SJSA1 (cell line): ENCODE measurements around the genes ADISSP, CENPB, CDC25B and PANK2.

DNA sequence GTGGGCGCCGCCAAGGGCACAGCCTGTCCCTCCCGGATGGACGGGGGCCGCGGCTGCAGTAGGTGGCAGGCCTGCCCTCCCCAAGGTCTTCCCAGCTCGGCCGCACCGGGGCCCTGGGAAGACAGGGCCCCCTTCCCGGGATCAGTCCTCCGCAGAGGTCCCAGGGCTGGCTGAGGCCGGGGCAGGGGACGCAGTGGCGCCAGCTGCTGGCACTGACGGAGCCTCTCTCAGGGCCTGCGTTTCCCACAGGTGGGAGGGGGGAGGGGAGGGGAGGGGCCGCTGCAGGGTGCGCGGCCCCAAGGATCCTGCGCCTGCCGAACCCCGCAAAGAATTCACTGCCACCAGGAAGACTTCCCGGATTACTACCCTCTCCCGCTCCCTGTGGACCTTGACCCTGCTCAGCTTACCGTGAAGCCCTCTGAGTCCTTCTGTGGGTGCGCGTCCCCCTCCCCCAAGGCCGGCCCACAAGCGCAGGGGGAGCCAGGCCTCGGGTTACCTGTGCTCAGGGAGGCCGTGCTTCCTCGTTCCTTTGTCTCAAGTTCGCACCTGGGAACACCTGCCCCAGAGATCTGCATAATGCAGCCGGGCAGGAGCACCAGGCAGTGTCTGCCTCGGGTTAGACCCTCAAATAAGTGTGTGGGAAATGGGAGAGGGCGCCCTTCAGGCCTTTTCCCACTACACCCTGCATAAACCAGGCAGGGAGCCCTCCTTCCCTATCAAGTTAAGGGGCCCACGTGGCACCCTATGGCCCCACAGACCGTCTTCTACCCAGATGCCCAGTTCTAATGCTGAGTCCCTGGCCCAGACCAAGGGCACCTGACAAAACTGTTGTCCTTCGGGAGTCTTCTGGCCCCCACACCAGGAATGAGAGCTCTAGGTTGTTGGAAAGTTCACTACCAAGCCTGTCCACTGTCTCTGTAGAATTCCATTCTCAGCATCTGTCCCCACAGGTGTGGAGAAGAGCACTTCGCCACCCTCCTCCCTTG, 5.0 kb downstream of the LZTS3 start:
- RAMPAGE, long total RNA = no peak

DNA sequence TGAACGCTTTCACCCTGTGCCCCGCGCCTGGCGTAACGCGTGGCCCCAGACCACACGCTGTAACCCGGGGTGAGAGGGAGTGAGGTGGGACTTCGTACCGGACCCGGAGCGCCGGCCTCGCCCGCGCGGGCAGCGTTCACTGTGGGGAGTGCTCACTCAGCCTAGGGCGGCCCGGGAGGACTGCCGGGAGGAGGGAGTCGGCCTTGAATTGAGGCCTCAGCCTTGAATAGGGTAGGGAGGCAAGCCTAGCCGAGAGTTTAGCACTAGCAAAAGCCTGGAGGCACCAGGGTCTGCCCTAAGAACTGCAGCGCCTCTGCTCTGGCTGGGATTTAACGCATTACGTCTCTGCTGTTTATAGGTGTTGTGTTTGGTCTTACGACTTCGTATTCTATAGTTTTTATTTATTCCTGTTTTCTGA, 891 bp upstream of the LZTS3 start:
- RAMPAGE, long total RNA = no peak

DNA sequence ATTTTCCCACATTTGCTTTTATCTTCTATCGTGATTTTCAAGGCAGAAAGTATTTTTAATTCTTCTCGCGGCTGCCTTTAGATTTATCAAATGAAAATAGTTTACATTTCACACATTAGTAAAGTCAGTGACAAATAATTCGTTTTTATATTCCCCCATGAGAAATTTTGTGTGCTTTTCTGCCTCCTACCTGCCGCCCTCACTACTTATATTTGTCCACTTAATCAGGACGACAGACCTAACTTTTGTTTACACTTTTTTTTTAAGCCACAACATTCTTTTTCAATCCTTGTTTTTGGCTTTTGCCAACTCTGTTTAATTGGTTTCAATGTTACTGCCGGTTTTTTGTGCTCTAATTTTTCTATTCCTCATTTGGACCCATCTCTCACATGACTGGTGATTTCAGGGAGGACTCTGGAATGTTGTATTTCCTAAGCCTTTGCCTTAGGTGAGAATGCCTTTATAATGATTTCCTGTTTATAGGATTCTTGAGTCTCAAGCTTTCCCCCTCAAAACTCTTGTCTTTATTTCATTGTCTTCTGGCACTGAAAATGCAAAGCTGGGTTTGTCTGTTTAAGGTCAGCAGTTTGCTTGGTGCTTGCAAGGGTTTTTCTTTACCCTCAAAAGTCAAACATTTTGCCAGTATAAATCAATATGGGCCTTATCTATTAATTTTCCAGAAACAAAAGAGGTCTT, 1.4 kb upstream of the LZTS3 start:
- RAMPAGE, long total RNA = no peak

- RAMPAGE, long total RNA = no peak
Measured at GRCh38 chr20:3340080-3340898, 67.2 kb downstream of the DNAAF9 start.

- RAMPAGE, long total RNA = no peak
Measured at GRCh38 chr20:3472039-3473014, 1.5 kb downstream of the ATRN start.

DNA sequence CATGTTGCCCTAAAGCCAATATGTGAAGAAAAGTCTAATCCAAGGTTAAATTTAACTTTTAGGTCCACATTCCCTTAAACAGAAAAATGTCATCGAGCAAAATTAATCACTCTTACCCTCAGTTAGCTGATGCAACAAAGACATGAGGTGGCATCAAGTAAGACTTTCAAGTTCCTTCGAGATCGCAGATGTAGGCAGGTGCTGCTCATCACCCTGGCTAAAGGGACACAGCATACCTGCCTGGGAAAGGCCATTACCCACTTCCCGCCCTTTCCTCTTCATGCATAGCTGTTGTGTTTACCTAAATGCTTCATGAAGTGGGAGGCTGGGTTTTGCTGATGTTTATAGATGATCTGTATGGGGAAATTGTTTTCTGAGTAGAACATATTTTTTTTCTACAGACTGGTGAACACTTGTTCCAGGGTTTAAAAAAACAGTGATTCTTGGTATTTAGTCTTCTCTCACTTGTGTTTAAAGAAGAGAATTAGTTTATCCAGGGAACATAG, 67.6 kb downstream of the GFRA4 start:
- RAMPAGE, long total RNA = no peak

GRCh38 chr20:3679408-3679682, 2.5 kb downstream of the ADAM33 start:
- RAMPAGE, long total RNA = no peak

GRCh38 chr20:3686769-3687394, 5.1 kb upstream of the ADAM33 start:
- RAMPAGE, long total RNA = no peak

GRCh38 chr20:3688903-3690185, 7.5 kb upstream of the ADAM33 start:
- RAMPAGE, long total RNA = no peak

GRCh38 chr20:3749639-3750266, 17.3 kb downstream of the HSPA12B start:
- RAMPAGE, long total RNA = no peak

- RAMPAGE, long total RNA = no peak
Measured at GRCh38 chr20:3758533-3759031, 9.0 kb downstream of the ADISSP start.

DNA sequence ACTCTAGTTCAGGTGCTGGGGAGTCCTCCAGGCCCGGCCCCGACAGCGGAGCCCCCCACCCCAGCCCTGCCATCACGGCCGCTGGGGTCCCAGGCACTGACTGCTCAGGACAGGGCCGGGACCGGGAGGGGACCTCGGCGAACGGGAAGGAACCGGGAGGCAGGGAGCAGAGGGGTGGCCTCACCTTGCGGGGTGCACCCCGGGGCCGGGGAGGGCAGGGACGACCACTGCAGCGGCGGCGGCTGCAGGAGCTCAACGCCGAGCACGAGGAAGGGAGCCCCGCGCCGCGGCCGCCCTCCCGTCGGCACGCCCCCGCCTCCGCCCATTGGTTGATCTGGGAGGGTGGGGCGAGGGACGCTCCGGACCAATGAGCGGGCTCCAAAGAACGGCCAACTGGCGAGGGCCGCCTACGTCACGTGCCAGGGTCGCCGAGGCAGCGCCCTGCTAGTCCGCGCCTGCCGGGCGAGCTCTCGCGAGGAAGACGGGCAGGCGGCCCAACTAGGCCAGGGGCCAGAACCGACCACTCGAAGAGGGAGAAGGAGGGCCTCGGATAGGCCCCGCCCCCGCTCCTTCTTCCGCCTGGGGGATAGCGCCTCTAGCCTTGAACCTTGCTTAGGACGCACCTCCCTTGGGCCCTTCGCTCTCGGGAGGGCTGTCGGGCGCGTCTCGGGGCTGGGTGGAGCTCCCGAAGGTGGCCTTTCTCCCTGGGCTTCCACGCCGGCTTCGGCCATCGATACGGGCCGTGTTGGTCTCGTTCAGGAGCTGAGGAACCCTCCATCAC, at the start of gene ADISSP:
Gene ADISSP (minus strand): TSS at position 275 of the 781 bp plus-strand sequence.
- RAMPAGE, long total RNA = start-site peak on the minus strand centred at position 279 of the sequence, 55 bp wide, 101 and 56 reads in 2 replicates

DNA sequence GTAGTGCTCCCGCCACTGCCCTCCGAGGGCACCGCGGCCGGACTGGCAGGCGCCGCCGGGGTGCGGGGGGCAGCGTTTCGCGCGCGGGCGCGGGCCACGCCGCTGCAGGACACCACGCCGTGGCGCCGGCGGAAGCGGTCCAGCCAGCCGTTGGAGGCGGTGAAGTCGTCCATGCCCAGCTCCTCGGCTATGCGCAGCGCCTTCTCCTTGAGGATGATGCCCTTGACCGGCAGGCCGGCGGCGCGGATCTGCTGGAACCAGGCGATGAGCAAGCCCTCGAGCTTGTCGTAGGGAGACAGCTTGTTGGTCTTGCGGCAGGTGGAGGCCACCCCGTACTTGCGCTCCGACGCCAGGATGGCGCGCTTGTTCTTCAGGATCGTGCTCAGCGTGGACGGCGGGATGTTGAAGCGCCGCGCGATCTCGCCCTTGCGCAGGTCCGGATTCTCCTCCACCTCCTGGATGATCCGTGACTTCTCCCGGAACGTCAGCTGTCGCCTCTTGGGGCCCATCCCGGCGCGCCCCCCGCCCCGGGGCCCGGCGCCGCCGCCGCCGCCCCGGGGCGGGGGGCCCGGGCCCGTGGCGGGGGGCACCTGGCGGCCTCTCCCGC, 462 bp downstream of the CENPB start:
- RAMPAGE, long total RNA = no peak

DNA sequence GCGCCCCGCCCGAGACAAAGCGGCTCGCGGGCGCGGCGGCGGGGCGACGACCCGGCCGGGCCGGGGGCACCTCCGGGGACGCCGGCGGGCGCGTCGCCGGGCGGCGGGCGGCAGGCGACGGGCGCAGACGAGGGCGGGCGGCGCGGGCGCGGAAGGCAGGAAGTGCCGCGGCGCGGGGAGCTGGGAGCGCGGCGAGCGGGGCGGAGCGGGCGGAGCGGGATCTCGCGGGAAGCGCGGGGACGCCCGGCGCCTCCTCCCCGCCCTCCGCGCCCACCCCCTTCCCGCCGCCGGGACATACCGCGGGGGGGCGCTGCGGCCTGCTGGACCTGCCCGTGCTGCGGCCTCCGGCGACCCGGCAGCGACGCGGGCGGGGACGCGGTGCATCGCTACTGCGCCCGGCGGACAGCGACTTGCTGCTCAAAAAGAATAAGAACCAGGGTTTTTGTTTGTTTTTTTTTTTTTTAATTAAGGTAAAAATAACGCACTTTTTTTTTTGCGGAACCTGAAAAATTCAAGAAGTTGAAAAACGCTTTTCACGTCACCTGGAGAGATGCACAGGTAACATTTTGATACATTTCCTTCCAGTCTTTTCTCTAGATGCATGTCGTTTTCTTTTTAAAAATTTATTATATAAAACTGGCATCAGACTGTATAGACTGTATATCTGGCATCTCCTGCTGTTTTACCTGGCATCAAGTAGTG, at the start of gene CENPB:
Gene CENPB (minus strand): TSS at position 159 of the 702 bp plus-strand sequence.
- RAMPAGE, long total RNA = no peak

- RAMPAGE, long total RNA = no peak
Measured at GRCh38 chr20:3796012-3797171, at the start of gene CDC25B. Gene CDC25B (plus strand): TSS chr20:3796310.

GRCh38 chr20:3888608-3889517, at the start of gene PANK2:
Gene PANK2 (plus strand): TSS chr20:3889387.
- RAMPAGE, long total RNA = no peak

DNA sequence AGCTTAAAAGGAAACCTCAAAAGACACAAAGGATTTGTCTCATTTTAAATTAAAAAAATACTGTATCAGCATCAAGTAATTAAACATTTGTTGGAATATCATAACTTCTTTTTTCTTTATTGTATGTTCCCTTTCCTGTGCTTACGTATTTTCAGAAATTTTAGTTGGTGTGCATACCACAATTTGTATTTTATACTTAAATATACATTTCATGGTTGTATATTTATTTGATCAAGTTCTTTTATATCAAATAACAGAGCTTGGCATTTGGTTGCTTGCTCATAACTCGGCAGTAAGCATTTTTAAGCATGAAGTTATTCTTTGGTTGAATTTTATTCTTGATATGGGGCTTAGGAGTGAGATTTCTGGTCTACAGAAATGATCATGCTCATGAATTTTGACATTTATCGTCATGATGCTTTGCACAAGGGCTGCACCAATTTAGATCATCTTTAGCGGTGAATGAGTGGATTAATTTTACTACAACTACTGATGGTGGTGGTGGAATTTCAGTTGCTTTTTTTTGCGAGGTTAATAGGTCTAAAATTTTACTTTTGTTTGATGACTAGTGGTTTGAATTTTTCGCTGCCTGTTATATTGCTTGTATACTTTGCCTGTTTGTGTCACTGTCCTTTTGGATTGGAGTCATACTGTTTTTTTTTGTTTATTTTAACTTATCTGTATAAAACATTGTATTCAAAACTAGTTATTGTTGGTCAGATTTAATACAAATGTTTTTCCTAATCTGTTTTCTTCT, 28.7 kb downstream of the PANK2 start:
- RAMPAGE, long total RNA = no peak

DNA sequence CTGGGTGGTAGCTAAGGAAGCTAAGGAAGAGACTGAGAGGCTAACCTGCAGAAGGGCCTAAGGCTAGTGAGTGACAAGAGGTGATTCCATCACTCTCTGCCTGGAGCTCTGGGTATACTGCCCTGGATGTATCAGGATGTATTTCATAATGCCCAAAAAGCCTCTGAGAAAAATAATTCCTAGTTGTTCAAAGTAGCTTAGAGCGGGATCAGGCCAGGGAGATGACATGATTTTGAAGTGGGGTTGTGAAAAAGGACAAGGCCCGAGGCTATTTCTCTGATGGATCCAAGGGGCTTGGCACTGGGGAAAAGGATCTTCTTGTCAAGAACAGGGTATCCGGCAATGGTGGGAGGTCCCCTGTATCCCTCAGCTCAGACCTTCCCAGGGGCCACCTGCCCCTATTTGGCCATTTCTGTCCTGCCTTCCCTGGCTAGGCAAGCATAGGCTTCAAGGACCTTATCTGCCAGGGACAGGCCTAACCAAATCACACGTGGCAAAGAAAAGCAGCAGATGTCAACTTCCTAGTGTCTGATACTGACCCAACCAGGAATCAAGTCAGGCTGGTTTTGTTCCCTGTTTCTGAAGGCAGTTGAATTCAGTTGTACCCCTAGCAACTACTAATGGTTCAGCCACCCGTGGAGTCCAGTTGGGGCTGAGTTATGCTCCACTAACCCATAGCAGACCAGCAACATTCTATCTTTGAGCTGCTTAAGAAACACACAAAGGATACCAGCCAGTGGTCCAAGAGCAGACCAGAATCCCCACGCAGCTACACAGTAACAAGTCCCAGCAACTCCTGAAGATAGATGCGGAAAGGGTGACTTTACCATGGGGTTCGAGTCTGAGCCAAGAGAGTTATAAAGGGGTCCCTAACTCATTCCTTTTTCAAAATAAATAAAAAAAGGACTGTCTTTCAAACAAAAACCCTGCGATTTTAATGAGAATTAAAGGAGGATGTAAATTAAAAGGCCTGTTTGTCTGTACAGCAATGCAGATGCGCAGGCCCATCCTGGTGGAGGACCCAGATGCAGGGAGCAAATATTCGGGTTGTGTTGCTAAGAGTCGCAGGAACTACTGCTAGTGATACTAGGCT, 41.7 kb downstream of the PANK2 start:
- RAMPAGE, long total RNA = no peak

DNA sequence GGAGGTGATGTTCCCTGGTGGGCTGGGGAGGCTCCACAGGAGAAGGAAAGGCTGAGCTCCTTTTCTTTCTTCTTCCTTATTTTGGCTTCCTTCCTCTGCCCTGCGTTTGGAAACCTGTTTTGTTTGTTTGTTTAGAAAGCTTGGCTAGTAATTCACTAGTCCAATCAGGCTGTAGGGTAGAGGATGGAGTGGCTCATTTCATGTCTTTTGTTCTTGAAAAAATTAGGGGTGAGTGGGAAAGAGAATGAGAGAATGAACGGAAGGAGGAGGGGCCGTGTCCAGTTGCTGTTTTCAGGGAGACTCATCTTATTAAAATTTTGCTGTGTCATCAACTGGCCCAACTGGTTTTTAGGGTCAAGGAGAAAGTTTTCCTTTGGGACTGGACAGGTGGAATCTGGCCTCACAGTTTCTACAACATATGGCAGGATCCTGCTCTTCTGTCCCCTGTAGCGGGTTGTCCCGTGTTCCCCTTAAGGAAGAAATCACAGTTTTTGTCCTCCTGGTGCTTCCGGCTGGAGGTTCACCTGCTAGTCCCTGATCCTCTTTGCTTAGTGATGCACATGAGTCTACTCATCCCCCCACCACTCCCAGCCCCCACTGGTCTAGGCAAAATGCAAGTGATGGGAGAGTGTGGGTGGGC, 3.0 kb upstream of the RNF24 start:
- RAMPAGE, long total RNA = no peak

- RAMPAGE, long total RNA = no peak
Measured at GRCh38 chr20:4090623-4091079, 58.0 kb upstream of the SMOX start.